ENCODE measurements around a stretch of chr4.

DNA sequence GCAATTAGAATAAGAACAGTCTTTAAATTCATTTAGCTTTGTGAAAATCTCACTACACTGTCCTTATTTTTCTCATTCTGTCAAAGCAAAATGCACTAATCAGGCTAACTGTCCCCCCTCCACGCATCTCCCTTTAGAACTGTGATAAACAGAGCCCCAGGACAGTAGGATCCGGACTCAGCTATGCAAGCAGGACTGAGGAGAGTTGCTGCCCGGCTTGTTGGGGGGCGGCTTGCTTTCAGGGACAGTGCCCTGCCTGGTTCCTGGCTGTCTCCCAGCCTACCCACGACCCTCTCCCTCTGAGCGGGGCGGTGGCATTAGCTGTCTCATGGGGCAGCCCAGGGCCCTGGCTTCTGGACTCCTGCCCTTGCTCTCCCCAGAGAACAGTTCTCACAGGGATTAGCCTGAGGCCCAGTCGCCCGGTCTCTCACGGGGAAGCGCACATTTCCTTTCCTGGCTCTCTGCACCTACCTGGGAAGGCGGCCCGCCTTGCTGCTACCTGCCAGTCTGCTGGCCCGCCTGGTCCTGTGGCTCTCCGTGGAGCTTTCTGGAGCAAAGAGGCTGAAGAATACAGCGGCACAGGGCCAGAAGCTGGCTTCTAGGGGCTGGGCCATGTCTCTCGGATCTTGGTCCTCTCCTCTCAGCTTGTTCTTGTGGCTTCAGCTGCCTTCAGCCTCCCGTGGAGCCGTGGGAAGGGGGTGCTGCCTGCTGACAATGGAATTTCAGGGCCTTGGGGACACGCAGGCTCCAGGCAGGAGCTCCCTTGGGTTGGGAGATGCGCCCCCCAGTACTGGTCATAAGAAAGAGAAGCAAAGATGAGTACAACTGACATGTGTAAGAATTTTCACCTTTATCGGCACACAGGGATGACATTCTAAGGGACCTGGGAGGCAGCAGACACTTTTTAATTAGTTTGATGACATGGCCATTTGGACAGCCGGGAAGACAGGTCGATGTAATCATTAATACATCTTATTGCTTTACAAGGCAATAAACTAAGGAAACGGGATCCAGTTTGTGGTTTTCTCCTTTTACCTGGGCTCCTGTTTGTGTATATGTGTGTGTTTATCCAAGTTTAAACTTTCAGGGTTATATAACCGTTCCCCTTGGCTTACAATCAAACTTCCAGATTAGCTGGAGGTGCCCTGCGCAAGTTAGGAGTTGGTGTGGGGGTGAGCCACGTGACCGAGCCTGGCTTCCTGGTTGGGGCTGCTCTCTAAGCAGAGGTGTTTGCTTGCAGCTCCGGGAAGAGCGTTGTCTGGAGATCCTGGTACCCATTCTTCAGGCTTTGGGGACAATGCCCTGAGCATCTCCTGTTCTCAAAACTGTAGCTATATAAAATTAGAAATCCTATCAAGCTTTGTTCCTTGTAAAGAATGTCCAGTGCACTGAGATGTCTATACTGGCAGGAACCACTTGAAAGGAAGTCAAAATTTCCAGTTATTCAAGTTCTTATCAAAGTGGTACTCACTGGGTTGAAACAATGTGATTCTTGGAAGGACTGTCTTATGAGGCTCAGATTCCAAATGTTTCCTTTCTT lies 128.8 kb downstream of the FHDC1 start:
- RAMPAGE, long total RNA: no peak
- RRBS: no CpG with 5 or more reads among the region's 31 CpGs

GRCh38 chr4:153127791-153128435 lies 76.3 kb upstream of the TRIM2 start:
- RAMPAGE, long total RNA: no peak
- RRBS: no CpG with 5 or more reads among the region's 17 CpGs

DNA sequence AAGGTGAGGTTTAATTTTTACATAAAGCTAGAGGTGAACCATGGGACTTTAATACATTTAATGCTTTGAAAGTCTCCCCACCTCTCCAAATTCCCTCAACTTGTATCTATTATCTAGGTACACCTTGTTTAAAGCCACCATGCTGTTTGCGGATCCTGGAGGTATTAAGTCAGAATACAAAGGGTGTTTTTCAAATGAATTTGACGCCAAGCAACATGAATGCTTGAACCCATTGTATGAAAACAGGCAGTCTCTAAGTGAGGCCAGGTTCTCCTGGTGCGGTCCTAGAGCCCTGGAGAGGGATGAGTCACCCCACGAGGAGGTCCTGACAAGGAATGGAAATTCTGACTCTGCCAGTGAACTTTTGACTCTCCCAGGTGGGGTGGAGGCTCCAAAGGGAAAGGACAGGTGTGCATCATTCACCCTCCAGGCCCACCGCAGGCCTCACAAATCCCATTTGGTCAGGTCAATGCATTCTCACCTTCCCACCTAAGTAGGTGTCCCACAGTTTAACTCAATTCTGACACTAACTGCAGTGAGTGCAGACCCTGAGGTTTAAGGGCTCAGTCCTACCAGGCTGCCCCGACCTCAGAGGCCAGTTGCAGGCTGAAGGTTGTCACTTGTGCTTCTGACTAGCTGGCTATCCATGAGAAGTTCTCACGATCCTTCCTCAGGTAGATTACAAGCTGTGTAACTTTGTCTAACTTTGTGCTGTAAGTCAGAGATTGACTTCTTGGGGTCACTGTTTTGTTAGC lies 1.6 kb downstream of the TRIM2 start:
- RAMPAGE, long total RNA: no peak
- RRBS: no CpG with 5 or more reads among the region's 7 CpGs

DNA sequence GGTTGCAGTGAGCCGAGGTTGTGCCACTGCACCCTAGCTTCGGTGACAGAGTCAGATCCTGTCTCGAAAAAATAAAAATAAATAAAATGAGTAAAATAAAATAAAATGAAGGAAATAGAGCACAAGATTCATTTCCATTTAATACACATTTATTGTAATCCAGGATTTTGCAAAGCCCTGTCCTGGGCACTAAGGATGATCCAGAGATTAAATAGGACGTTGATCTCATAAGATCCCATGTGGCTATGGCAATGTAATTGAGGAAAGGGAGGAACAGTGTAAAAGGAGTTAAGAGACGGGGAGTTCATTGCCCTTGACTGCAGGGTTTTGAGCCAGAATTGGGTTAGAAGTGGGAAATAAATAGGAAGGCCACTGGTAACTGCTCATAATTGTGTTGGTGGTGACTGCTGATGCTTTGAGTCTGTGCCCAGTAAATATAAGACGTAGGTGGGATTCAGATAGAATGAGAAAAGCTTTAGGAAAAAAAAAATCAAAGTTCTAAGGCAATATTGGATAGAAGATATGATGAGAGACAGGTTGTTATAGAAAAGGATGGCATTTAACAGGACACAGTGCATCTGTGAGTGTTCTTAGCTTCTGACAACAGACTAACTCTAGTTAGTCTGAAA lies 15.7 kb downstream of the TRIM2 start:
- RAMPAGE, long total RNA: no peak
- RRBS: no CpG with 5 or more reads among the region's 6 CpGs

GRCh38 chr4:153472818-153473508 lies 6.8 kb downstream of the TMEM131L start:
- RAMPAGE, long total RNA: no peak
- RRBS: 95% methylated on average over 3 of the region's 8 CpGs

- RAMPAGE, long total RNA: no peak
- RRBS: no CpG with 5 or more reads among the region's 8 CpGs
Measured at GRCh38 chr4:153507333-153507939, 41.3 kb downstream of the TMEM131L start.

- RAMPAGE, long total RNA: no peak
- RRBS: no CpG with 5 or more reads among the region's 7 CpGs
Measured at GRCh38 chr4:153518054-153518387, 51.9 kb downstream of the TMEM131L start.

- RAMPAGE, long total RNA: no peak
- RRBS: no CpG with 5 or more reads among the region's 4 CpGs
Measured at GRCh38 chr4:153523895-153524483, 57.8 kb downstream of the TMEM131L start.

DNA sequence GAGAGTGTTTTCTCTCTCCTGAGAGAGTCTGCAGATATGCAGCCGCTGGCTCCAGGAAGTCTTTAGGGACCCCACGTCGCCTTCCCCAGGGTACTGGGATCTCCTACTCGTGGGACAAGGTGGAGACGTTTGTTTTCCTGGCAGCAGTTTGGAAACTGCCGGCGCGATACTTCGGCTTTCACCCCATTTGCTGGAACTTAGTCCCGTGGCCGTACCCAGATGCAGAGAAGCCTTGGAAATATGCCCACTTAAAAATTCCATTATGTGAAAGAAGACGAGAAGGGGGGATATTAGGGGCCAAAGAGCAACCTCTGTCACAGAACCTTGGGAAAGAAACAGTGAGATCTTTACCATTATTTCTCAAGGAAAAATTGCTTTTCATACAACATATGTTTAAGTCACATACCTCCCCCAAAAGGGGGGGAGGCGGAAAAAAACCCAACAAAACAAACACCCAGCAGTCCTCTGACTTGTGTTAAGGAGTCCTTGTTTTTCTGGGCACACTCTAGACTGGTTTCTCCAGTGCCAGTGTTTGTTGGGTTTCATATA lies 72.7 kb downstream of the TMEM131L start:
- RAMPAGE, long total RNA: no peak
- RRBS: no CpG with 5 or more reads among the region's 13 CpGs

- RAMPAGE, long total RNA: no peak
- RRBS: no CpG with 5 or more reads among the region's 3 CpGs
Measured at GRCh38 chr4:153554701-153555122, 88.6 kb downstream of the TMEM131L start.

GRCh38 chr4:153638020-153638458 lies 46.0 kb upstream of the TLR2 start:
- RAMPAGE, long total RNA: no peak
- RRBS: no CpG with 5 or more reads among the region's 8 CpGs

- RAMPAGE, long total RNA: no peak
- RRBS: no CpG with 5 or more reads among the region's 25 CpGs
Measured at GRCh38 chr4:154549583-154550260, 478 bp downstream of the PLRG1 start.

DNA sequence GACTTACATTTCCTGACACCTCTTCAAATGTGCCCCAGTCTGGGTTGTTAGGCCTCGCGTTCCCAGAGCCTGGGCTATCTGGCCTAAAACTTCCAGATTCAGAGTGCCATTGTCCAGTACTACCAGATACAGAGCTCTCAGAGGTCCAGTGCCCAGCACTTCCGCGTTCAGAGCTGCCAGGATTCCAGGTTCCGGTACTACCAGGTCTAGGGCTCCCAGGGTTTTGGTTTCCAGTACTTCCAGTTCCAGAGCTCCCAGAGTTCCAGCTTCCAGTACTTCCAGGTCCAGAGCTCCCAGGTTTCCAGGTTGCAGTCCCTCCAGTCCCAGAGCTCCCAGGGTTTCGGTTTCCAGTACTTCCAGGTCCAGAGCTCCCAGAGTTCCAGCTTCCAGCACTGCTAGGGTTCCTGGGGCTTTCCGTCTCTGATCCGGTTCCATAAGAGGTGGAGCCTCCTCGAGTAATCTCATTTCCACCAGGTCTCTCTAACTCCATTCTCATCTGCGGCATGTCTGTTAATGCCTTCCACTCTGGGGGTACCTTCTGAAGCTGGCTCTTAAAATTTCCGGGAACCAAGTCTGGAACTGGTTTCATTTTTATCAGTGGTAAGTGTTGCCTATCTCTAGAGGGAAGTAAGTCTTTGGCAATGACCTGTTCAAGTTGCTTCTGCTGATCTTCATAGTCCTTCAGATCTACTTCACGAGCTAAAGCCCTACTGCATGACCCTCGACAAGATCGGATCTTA lies 4.2 kb downstream of the FGA start:
- RAMPAGE, long total RNA: no peak
- RRBS: no CpG with 5 or more reads among the region's 14 CpGs

DNA sequence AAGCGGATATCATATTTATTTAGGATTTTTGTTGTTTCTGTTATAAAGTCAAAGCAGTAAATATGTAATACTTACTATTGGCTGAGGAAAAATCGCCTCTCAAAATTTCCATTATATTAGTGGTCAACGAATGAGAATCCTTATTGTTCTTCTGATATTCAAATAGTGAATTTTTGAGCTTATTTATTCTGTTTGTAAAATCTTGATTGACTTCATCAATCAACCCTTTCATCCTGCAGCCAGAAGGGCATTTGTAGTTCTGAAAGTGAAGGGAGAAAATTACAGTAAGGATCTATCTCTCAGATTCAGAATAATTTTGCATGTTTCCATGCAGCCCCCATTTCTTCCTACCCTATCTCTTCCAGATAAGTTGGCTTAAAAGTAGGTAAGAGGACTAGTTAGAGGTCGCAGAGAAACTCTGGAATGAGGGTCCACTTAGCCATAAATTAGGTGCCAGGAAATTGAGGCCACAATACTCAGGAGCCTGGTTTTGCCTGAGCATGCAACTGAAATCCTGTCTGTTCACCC lies 1.8 kb downstream of the FGA start:
- RAMPAGE, long total RNA: no peak
- RRBS: no CpG with 5 or more reads among the region's 4 CpGs

GRCh38 chr4:154607807-154608906 lies 4.3 kb downstream of the FGG start:
- RAMPAGE, long total RNA: no peak

- RAMPAGE, long total RNA: no peak
- RRBS: no CpG with 5 or more reads among the region's 4 CpGs
Measured at GRCh38 chr4:155522060-155522530, 144.6 kb upstream of the GUCY1A1 start.

- RAMPAGE, long total RNA: no peak
- RRBS: no CpG with 5 or more reads among the region's 3 CpGs
Measured at GRCh38 chr4:155544396-155544817, 122.2 kb upstream of the GUCY1A1 start.

GRCh38 chr4:155759616-155760460 lies 1.0 kb downstream of the GUCY1B1 start:
- RAMPAGE, long total RNA: no peak
- RRBS: 3% methylated on average over 29 of the region's 64 CpGs

- RAMPAGE, long total RNA: no peak
- RRBS: no CpG with 5 or more reads among the region's 1 CpG
Measured at GRCh38 chr4:155881529-155882132, 15.6 kb upstream of the ASIC5 start.

DNA sequence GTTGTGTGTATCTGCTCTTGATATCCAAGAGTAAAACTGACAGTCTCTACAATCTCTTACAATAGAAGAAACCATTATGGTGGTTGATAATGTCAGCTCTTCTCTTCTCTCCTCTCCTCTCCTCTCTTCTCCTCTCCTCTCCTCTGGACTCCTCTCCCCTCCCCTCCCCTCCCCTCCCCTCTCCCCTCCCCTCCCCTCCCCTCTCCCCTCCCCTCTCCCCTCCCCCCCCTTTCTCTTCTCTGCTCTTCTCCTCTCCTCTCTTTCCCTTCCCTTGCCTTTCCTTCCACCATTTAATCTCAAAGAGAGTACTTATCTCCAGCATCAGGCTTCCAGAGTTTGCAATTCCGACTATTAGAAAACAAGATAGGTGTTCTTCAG lies 6.2 kb downstream of the TDO2 start:
- RAMPAGE, long total RNA: no peak
- RRBS: no CpG with 5 or more reads among the region's 1 CpG

Measured in kidney epithelial cell (primary cell).